ENCODE data around the genes OR13G1, OR14C36, OR2T2, OR2T3 and LYPD8.

DNA sequence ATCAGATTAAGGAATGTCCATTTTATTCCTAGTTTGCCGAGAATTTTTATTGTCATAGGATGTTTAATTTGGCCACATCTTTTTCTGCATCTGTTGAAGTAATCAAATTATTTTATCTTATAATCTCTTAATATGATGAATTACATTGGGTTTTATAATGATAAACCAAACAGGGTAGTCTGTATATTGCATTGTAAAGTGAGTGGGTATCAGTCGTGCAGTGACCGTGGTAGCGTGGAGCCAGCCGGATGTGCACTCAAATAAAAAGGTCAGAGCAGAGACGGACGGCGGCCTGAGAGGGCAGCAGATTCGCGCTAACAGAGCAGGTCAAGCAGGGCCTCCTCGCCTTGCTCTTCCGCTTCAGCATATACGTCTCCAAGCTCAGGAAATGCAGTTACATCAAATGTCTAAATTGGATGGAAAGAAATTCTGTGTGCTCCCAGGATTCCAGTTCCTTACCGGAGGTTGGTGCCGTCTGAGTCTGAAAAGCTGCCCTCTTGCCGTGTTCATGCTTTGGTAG is 51.5 kb downstream of the SCCPDH start:
- PRO-cap, result no peak
CAGE:
- cytosol, long polyA minus RNA, result no peak
- cytosol, long polyA plus RNA, result no peak
- long polyA plus RNA, result no peak
- nucleus, long polyA minus RNA, result no peak
- nucleus, long polyA plus RNA, result no peak

GRCh38 chr1:246850593-246851729 is 80.8 kb downstream of the AHCTF1 start:
- PRO-cap, result unidirectional peak, minus-strand start at chr1:246850693
CAGE:
- cytosol, long polyA minus RNA, result no peak
- cytosol, long polyA plus RNA, result no peak
- long polyA plus RNA, result no peak
- nucleus, long polyA minus RNA, result no peak
- nucleus, long polyA plus RNA, result no peak

GRCh38 chr1:247149580-247150466 is 22.0 kb downstream of the ZNF124 start:
- PRO-cap, result no peak
CAGE:
- cytosol, long polyA minus RNA, result no peak
- cytosol, long polyA plus RNA, result no peak
- long polyA plus RNA, result no peak
- nucleus, long polyA minus RNA, result no peak
- nucleus, long polyA plus RNA, result no peak

DNA sequence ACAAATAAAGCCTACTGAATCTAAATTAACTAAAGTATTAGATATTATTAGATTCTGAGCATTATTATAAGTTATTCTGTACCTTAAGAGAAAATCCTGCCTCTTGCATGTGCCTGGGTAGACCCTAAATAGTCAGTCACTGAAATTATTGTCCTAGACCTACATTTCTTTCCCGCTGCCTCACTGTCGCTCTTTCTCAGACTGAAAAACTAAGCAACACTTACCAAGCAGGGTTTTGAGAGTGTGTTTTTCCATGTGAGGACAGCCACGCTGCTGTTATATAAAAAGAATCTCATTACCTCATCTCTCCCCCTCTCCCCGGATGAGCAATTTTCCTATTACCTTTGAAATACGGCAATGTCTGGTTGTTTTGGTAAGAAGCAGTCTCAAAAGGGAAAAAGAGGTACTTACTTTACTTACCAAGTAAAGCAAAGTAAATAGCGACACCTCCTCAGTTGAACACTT is 71.6 kb upstream of the ZNF124 start:
- PRO-cap, result no peak
CAGE:
- cytosol, long polyA minus RNA, result no peak
- cytosol, long polyA plus RNA, result no peak
- long polyA plus RNA, result no peak
- nucleus, long polyA minus RNA, result no peak
- nucleus, long polyA plus RNA, result no peak

DNA sequence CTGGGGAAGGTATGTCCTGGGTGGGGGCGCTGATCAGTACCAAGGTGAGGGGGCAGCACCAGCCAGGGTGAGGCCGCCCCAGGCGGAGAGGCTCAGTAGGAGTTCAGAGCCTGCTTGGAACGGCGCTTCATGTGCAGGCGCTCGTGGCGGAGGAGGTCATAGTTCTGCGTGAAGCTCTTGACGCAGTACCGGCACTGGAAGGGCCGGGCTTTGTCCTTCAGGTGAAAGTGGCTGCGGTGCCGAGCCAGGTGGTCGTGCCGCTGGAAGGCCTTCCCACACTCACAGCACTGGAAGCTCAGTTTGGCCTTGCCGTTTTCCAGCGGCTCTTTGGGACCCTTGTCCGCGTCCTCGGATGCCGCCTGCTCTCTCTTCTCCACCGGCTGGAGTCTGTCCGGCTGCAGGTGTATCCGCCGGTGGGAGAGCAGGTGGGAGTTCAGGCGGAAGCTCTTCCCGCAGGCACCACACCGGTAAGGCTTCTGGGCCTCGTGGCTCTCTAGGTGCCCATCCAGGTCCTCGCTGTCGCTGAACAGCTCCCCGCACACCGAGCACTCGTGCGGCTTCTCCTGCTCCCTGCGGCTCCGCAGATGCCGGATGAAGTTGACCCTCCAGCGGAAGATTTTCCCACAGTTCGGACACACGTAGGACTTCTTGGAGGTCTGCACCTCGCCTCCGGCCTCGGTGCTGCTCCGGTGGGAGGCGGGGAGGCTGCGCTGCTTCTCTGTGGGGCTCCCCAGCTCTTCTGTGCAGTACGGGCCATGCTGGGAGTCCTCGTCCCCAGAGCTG is 31.0 kb downstream of the ZNF496 start:
- PRO-cap, result no peak
CAGE:
- cytosol, long polyA minus RNA, result no peak
- cytosol, long polyA plus RNA, result no peak
- long polyA plus RNA, result no peak
- nucleus, long polyA minus RNA, result no peak
- nucleus, long polyA plus RNA, result no peak

DNA sequence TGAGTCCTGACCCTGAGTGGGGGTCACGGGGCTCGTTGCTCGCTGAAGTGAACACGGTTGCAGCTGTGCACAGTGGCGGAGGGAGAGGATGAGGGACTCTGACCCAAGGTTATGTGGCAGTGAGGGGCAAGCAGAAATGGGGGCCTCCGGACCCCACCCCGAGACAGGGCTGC is 702 bp upstream of the ZNF496 start:
- PRO-cap, result no peak
CAGE:
- cytosol, long polyA minus RNA, result no peak
- cytosol, long polyA plus RNA, result no peak
- long polyA plus RNA, result no peak
- nucleus, long polyA minus RNA, result no peak
- nucleus, long polyA plus RNA, result no peak

DNA sequence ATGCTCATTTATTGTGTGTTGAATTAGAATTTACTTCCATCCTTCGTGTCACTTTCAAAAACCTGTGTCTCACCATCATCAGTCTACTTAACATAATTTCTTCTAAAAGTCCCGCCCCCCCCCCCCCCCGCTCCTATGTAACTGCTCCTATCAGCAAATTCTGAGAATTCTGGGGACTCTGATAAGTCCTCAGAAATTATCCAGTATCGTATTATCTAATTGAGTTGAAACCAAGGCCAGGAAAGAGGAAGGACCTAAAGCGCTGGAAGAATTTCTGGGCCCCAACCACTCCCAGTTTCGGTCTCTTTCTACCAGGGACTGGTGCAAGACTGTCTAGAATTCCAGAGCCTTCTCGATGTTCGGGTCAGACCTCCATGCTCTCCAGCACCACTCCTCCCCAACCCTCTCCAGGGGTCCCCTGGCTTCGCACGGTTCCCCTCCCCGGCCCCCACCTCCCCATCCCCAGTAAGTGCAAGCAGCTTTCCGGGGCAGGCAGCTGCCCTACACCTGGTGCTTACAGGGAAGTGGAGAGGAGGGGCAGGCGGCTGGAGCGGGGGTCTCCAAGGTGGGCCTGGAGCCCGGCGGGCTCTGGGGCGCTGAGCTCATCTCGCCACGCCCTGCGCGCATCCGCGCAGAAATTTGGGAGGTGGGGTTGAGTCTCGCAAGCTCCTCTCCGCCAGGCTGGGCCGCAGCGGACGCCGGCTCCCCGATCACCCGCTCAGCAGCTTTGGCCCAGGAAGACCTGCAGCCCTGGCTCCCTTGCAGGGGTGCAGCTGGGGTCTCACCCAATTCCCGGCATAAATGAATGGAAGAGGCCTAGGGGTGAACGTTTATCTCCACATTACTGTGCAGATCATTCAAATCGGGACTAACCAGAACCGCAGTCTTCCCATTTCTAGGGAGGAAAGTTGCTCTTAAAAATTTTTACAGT is 16.1 kb upstream of the ZNF496 start:
- PRO-cap, result no peak
CAGE:
- cytosol, long polyA minus RNA, result no peak
- cytosol, long polyA plus RNA, result no peak
- long polyA plus RNA, result no peak
- nucleus, long polyA minus RNA, result no peak
- nucleus, long polyA plus RNA, result no peak

DNA sequence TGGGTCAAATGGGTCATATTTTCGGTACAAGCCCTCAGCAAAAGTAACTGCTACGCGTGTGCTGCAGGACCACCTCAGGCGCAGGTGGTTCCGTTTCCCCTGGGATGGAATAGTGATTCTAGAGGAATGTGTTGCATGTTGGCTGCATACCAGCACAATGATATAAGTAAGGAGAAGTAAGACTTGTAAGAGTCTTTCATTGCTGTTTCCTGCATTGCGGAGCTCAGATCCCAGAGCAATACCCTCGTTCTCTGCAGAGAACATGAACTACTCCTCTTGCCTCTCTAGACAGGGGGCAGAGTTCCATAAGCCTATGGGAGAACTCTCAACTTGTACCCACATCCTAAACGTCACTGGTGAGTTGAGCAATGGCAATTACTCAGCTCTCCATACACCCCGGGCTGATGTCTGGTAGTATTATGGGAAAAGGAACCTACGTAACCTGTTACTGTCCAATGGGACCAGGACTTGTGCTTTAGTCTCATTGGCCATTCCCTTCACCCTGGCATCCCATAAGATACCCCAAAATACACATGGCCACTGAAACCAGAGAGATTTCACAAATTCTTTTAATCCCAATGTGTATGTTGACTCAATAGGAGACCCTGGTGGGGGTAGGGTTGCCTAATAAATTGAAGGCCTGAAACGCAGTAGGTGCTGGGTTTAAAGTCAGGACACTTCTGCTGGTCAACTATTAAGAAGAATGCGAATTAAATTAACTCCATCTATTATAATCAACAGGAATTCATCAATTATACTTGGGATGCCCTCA is 27.3 kb upstream of the ZNF496 start:
- PRO-cap, result no peak
CAGE:
- cytosol, long polyA minus RNA, result no peak
- cytosol, long polyA plus RNA, result no peak
- long polyA plus RNA, result no peak
- nucleus, long polyA minus RNA, result no peak
- nucleus, long polyA plus RNA, result no peak

DNA sequence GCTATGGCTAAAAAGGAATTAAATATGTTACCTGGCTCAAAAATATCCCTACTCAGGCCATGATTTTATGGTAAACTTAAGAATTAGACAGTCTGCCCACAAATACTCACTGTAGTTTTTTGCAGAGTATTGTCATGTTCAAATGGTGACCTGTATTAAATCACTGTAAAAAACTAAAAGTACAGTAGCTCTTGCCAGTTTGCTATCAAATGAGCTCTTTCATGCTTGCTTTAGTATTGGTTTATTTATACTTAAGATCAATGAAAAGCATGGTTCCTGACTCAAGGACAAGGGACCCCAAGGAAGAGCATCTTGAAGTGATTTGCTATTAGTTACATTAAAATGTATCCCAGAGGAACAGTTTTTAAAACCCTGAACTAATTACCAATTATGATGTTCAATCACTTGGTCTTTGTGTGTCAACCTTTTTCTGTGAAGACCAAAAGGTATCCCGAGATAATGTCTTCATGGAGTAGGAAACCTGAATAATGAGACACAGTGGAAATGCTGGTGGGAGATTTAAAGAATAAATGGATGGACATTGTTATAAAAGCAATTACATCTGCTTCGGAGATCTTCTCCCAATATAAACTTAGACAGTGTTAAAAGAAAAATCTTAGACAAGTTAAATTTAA is at the start of gene OR13G1:
Gene OR13G1, minus strand, starts transcription at position 210 of the 635 bp plus-strand sequence.
- PRO-cap, result no peak
CAGE:
- cytosol, long polyA minus RNA, result no peak
- cytosol, long polyA plus RNA, result no peak
- long polyA plus RNA, result no peak
- nucleus, long polyA minus RNA, result no peak
- nucleus, long polyA plus RNA, result no peak

- PRO-cap, result no peak
CAGE:
- cytosol, long polyA minus RNA, result no peak
- cytosol, long polyA plus RNA, result no peak
- long polyA plus RNA, result no peak
- nucleus, long polyA minus RNA, result no peak
- nucleus, long polyA plus RNA, result no peak
These were observed at the start of gene OR14C36 for GRCh38 chr1:248348563-248348896. Gene OR14C36, plus strand, starts transcription at chr1:248348775.

GRCh38 chr1:248445267-248445764 is at the start of gene OR2T2:
Gene OR2T2, plus strand, starts transcription at chr1:248445637.
- PRO-cap, result no peak
CAGE:
- cytosol, long polyA minus RNA, result no peak
- cytosol, long polyA plus RNA, result no peak
- long polyA plus RNA, result no peak
- nucleus, long polyA minus RNA, result no peak
- nucleus, long polyA plus RNA, result no peak

GRCh38 chr1:248472957-248473462 is at the start of gene OR2T3:
Gene OR2T3, plus strand, starts transcription at chr1:248473351.
- PRO-cap, result no peak
CAGE:
- cytosol, long polyA minus RNA, result no peak
- cytosol, long polyA plus RNA, result no peak
- long polyA plus RNA, result no peak
- nucleus, long polyA minus RNA, result no peak
- nucleus, long polyA plus RNA, result no peak

GRCh38 chr1:248755644-248755987 is at the start of gene LYPD8:
Gene LYPD8, minus strand, starts transcription at chr1:248755759.
- PRO-cap, result no peak
CAGE:
- cytosol, long polyA minus RNA, result no peak
- cytosol, long polyA plus RNA, result no peak
- long polyA plus RNA, result no peak
- nucleus, long polyA minus RNA, result no peak
- nucleus, long polyA plus RNA, result no peak

DNA sequence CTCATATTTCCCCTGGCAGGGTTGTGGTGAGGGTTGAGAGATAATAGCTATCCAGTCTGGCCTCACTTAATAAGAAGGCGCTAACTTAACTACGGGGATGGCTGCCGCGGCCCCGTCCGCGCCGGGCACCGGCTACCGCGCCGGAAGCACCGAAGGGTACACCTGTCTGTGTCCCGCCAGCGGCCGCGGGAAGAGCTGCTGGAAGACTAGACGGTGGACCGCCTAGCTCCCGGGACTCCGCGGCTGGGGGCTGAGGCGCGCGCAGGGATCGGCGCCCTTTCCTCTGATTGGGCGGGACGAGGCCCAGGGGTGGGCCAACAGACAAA is 257 bp upstream of the ZNF672 start:
- PRO-cap, result bidirectional peak, plus-strand start outside the sequence, minus-strand start at position 239 of the sequence
CAGE:
- cytosol, long polyA minus RNA, result no peak
- cytosol, long polyA plus RNA, result no peak
- long polyA plus RNA, result no peak
- nucleus, long polyA minus RNA, result no peak
- nucleus, long polyA plus RNA, result no peak

- PRO-cap, result no peak
CAGE:
- cytosol, long polyA minus RNA, result no peak
- cytosol, long polyA plus RNA, result no peak
- long polyA plus RNA, result no peak
- nucleus, long polyA minus RNA, result no peak
- nucleus, long polyA plus RNA, result no peak
These were observed 7.1 kb downstream of the ZNF692 start for GRCh38 chr1:248851552-248852376.

DNA sequence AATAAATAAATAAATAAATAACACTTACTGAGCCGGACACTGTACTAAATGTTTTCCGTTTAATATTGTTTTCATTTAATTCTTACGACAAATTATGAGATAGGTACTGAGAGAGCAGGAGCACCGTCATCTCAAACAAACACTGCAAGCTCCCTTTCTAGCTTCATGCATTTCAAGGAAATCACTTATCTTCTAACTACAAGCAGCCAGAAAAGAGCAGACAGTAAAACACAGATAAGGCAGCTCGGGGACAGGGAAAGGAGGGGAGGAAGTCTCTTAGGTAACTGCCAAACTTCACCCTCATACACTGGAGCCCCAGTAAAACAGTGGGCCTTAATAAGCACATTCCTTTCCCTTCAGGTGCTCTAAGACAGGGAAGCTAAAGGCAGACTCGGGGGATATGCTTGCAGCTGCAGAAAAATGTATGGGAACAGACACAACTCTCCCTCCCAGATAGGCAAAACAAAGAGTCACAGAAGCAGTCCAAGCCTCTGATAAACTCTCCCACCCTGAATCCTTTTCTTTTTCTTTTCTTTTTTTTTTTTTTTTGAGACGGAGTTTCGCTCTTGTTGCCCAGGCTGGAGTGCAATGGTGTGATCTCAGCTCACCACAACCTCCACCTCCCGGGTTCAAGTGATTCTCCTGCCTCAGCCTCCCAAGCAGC is 16.5 kb upstream of the PGBD2 start:
- PRO-cap, result no peak
CAGE:
- cytosol, long polyA minus RNA, result no peak
- cytosol, long polyA plus RNA, result no peak
- long polyA plus RNA, result no peak
- nucleus, long polyA minus RNA, result no peak
- nucleus, long polyA plus RNA, result no peak